Osteocyte (in vitro differentiated cells): ENCODE results near the genes DZIP1 and RNF113B.

DNA sequence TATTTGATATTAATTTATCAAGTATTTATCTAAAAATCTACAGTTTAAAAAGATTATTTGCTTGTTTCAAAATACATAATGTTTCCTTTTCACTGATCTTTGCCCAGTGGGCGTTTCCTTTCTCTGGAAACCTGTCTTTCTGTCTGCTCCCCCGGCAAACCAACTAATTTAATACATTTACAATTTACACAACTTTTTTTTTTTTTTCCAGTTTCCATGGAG lies 5.2 kb downstream of the GPC6 start:
- PRO-cap: no peak

GRCh38 chr13:93233888-93234673 lies 7.5 kb downstream of the GPC6 start:
- PRO-cap: no peak

- PRO-cap: no peak
Measured at GRCh38 chr13:93768076-93768476, 541.5 kb downstream of the GPC6 start.

GRCh38 chr13:94713567-94713806 lies 1.1 kb upstream of the SOX21 start:
- PRO-cap: no peak

- PRO-cap: no peak
Measured at GRCh38 chr13:95186509-95187063, 114.7 kb downstream of the ABCC4 start.

GRCh38 chr13:95644292-95645025 lies at the start of gene DZIP1:
DZIP1 (minus strand) TSS chr13:95644706.
- PRO-cap: unidirectional peak, minus-strand start at chr13:95644383; bidirectional peak, plus-strand start at chr13:95644843, minus-strand start at chr13:95644706

- PRO-cap: no peak
Measured at GRCh38 chr13:96091007-96091861, 1.3 kb downstream of the HS6ST3 start.

GRCh38 chr13:96331573-96332194 lies 241.8 kb downstream of the HS6ST3 start:
- PRO-cap: no peak

GRCh38 chr13:97211900-97212569 lies 10.1 kb upstream of the MBNL2 start:
- PRO-cap: no peak

DNA sequence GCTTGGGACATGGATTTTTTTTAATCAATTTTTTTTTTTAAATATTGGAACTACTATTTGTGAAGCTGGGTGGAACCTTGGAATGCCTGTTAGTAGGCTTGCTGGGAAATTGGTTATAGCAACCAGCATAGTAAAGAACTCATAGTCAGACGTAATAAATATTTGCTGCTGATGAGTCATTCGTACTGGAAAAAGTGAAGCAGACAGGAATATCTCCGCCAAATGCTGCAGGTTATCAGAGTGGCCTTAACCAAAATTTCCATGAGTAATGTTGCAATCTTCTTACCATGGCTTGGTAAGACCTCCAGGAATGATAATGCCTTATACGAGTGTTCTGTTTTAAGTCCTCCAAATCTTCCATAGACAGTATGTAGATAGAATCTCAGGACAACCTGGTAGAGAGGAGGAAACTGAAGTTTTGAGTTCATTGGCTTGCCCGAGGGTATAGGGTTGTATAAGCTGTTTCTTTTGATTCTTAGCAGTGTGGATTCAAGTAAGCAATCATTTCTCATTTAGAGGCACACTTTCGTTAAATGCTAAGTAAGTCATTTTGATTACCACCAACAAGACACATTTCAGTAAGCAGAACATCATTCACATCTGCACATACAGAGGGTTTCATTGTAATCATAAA lies 34.3 kb downstream of the MBNL2 start:
- PRO-cap: no peak

DNA sequence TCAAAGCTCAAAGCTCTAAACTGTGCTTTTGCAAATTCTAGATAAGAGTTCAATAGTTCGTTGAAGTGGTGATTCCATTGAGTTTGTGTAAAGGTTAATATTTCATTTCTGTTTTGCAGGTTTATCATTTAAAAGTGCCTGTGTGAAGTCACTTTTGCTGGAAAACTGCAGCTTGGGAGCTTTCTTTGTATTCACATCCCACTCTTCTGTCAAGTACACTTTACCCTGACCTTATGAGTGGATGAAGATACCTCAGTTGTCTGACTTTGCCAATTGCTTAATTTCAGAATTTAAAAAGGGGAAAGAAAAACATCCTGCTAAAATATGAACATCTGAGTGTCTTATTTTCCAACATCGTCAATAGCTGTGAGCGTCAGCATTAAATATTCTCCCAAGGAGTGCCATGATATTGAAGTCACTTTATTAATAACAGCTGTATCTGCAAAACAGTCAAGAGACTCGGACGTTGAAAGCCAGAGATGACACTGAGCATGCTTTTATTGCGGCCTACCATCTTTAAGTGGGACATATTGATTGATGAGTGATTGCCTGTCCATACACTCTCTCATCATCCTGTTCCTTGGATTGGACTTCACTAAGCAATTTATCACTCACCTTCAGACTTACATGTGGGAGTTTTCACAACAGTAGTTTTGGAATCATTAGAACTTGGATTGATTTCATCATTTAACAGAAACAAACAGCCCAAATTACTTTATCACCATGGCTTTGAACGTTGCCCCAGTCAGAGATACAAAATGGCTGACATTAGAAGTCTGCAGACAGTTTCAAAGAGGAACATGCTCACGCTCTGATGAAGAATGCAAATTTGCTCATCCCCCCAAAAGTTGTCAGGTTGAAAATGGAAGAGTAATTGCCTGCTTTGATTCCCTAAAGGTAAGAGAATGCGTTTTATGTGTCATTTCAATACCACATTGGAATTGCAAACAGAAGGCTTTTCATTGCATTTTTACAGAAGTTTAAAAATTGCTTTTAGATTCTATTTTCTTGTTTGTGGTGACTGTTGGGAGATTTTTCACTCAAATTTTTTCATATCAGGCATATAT lies 53.7 kb downstream of the MBNL2 start:
- PRO-cap: no peak

GRCh38 chr13:97464614-97465529 lies 30.9 kb downstream of the RAP2A start:
- PRO-cap: no peak

DNA sequence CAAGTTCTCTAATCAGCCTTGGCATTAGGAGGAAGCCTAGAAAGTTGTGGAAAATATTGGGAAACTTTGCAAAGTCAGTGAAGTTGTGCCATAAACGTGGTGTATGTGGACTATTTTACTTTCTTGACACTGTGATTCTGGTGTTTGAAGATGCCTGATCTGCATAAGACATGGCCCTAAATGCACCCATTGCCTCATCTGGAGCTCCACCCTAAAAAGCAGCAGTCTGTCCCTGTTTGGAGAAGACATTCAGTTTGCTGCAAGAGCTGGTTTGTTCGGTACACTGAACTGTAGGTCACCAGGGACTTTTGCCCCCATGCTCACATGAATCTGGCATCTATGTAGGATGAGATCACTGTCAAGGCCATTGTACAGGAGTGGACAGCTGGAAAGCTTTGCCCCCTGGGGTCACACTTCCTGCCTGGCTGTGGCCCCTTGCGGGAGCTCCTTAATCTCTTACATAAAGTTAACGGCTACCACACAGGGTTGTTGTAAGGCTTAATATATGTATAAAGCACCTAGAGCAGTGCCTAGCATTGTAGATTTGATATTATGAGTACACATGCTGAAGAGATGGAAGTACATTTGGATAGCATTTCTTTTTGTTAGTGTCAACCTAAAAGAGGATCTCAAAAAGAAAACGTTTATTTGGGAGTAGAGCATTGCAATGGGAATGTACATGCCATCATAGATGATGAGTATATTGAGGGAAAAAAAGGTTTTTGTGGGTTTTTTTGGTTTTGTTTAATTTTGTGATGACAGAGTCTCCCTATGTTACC lies 73.0 kb downstream of the IPO5 start:
- PRO-cap: no peak

GRCh38 chr13:98171957-98172716 lies 4.9 kb downstream of the RNF113B start:
- PRO-cap: unidirectional peak, plus-strand start at chr13:98172272

DNA sequence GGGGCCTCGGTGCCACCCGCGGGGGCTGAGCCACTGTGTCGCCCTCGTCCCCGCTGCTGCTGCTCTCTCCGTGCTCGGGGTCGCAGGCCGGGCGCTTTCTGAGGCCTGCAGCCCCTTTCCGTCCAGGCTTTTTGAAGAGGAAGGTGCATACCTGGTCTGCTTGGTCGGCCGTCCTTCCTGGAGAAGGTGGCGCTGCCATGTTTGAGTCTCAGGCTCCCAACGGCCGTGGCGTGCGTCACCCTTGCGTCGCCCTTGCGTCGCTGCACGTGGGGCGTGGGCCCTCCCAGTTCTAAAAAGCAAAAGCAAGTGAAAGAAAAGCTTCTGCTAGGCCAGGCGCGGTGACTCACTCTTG lies at the start of gene RNF113B:
TSS of gene RNF113B (minus strand) at position 232 of the 352 bp plus-strand sequence.
- PRO-cap: no peak

DNA sequence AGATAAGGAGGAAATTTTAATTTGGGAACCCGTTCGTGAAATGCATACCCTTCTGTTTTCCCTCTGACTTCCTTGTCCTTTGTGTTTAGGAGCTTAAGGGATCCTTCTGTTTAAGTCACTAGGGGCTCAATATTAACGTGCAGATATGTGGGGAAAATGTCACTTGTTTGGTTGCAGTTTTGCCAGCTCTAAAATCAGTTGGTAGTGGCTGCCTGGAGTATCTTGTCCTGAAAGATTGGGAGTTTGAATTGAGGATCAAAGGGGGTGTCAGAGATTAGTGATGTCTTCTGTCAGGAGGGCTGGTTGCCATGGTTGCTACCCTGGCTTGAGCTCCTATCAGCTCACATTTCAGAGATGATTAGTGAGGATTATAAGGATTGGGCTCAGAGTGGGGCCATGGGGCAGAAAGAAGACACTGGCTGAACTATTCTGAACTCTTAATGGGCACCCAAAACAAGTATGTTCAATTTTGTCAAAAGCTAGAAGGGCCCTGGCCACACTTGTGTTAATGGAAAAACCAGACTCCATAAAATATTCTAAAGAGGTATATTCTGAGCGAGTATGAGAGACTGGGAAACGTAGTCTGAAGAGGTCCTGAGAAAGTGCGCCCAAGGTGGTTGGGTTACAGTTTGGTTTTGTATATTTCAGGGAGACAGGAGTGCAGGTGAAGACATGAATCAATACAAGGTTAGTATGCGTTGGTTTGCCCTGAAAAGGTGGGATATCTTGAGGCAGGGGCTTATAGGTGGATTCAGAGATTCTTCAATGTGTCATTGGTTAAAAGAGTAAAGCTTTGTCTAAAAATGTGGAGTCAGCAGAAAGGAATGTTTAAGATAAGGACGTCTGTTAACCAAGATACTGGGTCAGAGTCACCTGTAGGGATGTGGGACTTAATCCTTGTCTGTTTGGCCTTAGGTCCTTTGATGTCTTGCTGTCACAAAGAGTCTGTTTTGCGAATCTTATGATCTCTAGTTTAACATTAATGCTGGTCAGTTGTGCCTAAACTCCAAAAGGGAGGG lies 95.7 kb upstream of the RNF113B start:
- PRO-cap: no peak

GRCh38 chr13:98307426-98308123 lies 130.5 kb upstream of the RNF113B start:
- PRO-cap: no peak

- PRO-cap: no peak
Measured at GRCh38 chr13:98313140-98314061, 136.3 kb upstream of the RNF113B start.

DNA sequence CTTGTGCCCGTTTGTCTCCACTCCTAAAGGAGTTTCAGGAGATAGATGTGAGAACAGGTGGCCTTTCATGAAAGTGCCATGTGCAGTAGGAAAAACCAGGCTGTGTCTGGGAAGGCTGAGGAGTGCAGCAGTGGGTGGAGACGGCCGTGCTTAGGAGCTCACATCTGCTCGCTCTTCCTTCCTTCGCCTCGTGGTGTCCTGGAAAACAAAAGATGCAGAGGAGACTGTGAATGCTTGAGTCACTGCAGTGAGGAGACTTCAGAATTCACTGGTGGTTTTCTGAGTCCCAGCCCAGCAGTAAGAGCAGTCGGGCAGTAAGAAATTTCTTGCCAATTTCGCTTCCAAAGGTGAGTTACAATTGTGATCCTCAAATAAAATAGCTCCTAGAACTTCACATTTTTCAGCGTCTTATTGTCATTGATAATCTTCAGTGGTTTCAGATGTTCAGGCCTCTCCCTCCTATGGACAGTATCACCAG lies 138.5 kb upstream of the RNF113B start:
- PRO-cap: no peak

DNA sequence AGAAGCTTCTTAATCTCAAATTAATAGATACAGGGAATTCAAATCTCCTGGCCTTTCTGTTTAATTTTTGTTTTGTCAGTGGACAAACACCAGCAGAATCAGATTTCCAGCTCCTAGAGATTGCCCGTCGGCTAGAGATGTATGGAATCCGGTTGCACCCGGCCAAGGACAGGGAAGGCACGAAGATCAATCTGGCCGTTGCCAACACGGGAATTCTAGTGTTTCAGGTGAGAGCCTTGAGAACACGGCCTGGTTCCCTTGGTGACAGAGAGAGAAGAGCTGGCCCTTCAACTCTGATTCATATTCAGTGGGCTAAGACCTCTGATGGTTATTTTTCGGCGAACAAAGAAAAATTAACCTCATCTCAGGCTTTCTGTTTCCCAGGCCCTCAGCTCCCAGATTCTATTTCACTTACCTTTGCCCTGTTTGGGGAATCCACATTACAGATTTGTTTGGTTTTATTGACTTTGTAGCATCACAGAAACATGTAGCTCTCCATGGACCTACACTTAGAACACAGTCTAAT lies 191.3 kb downstream of the STK24 start:
- PRO-cap: no peak